Measurements from ENCODE around the genes SCRN1, PLEKHA8 and NEUROD6.

DNA sequence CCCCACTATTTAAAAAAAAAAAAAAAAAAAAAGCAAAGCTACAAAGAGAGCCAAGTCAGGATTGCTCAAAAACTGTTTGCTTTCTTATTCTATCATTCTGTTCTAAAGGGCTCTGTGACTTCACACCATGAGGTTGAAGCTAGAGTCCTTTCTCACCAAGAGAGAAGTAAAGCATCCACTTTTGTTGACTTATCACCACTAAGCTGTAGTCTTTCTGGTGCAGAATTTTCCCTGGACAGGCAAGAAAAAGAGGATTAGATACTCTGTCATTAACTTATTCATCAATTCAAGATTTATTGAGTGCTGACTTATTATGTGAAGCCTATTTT is 10.2 kb upstream of the WIPF3 start:
- PRO-cap: no peak
- RAMPAGE, long total RNA, 3 experiments: no peak in any of the 3 experiments

- PRO-cap: no peak
- RAMPAGE, long total RNA, 3 experiments: no peak in any of the 3 experiments
Observed at GRCh38 chr7:29884036-29884820, 77.9 kb downstream of the WIPF3 start.

DNA sequence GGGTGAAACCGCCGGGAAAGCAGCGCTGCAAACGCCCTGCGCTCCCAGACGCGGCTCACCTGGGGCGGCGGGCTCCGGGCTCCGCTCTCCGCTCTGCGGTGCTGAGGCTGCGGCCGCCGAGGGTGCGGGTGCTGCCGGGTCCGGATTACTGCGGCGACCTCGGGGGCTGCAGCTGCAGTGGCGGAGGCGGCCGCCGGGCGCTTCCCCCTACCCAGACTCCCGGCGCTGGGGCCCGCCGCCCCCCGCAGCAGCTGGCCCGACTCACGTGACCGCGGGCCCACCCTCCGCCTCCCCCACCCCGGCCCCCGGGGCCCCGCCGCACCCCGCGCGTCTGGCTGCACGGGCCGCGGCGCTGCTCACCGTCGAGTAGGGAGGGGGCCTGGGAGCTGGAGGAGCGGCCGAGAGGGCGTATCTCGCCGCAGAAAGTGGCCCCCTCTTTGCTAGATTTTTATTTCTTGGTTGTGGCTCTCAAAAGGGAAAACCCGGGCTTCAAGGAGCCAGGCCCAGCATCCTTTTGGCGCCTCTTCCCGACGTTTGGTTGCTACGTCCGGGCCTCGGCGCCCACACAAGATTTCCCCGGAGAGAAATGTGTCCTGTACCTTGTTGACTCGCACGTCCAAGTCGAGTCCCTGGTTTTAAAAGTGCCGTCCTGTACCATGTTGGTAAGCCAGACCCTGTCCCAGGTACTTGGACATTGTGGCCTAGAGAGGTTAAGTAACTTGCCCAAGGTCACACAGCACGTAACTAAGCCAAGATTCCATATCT is at the start of gene SCRN1:
SCRN1 (minus strand) TSS at position 219 of the 765 bp plus-strand sequence.
- PRO-cap: bidirectional peak, plus-strand start at position 369 of the sequence, minus-strand start at position 219 of the sequence
- RAMPAGE, long total RNA, 3 experiments: start-site peak on the minus strand in 3 of 3 experiments, centred at positions 187 to 202 of the sequence, 76 to 333 reads per replicate

DNA sequence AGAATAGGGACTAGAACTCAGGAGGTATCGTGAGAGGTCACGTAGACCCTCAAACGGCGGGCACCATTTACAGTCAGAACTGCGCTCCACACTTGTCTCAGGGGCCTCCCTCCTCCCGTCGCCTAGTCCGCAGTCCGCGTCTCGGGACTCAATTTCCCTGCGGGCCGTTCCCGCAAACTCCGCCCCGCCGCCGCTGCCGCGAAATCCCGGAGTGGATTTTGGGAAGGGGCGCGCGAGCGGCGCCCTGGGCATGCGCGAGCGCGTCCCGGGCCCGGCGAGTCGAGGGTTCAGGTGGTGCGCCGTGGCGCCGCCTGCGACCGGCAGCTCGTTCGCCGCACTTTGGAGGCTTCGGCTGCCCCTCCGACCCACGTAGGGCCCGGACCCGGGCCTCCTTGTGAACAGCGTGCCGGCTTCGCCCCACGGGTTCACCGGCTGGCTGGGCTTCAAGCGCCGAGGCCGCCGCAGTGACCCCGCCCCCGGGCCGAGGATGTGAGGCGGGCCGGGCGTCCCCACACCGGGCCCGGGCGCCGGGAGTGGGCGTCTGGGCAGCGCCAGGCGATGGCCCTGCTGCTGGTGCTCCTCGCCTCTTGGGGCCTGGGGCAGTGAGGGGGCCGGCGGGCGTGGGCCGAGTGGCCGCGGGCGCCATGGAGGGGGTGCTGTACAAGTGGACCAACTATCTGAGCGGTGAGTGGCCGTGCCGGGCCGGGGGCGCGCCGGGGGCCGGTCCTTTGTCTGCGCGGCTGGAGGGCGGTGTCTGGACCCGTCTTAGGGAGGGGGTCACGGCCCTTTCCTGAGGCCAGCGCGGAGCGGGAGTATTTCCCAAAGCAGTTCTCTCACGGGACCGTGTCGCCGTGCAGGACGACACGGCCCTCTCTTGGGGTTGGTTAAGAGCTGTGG is at the start of gene PLEKHA8:
PLEKHA8 (plus strand) TSS at position 294 of the 897 bp plus-strand sequence.
- PRO-cap: bidirectional peak, plus-strand start at position 277 of the sequence, minus-strand start at position 124 of the sequence
- RAMPAGE, long total RNA, 3 experiments: start-site peak on the plus strand in 1 of 3 experiments, centred at position 599 of the sequence, 6 reads per replicate

GRCh38 chr7:30098280-30098735 is 36.5 kb upstream of the MTURN start:
- PRO-cap: no peak
- RAMPAGE, long total RNA, 3 experiments: no peak in any of the 3 experiments

DNA sequence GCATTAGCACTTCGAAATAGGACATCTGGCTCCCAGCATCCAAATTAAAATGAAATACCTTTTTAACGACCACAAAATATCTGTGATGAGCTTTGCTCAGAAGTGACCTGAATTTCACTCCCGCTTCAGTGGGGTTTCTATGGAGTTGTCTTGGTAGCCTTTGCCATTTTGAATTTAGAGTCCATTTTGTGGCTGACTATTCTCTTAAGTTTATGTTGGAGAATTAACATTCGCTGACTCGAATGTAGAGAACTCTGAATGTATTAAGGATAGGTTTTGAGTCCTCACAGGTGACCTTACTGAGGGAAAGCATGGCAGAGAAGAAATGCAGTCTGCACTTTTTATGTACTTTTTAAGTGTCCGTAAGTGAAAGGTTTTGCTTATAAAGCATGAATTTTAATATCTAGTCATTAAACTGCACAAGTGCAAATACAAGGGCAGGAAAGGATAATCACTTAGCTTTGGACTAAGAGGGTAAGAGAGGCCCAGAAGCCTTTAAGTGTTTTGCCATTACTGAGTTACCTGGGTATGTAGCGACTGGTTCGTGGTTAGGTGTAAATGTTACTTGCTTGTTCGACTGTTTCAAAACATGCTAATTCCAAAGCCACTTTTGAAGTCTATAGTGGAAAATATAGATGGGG is 23.0 kb downstream of the MTURN start:
- PRO-cap: no peak
- RAMPAGE, long total RNA, 3 experiments: no peak in any of the 3 experiments

GRCh38 chr7:30163300-30163882 is 28.6 kb downstream of the MTURN start:
- PRO-cap: no peak
- RAMPAGE, long total RNA, 3 experiments: no peak in any of the 3 experiments

DNA sequence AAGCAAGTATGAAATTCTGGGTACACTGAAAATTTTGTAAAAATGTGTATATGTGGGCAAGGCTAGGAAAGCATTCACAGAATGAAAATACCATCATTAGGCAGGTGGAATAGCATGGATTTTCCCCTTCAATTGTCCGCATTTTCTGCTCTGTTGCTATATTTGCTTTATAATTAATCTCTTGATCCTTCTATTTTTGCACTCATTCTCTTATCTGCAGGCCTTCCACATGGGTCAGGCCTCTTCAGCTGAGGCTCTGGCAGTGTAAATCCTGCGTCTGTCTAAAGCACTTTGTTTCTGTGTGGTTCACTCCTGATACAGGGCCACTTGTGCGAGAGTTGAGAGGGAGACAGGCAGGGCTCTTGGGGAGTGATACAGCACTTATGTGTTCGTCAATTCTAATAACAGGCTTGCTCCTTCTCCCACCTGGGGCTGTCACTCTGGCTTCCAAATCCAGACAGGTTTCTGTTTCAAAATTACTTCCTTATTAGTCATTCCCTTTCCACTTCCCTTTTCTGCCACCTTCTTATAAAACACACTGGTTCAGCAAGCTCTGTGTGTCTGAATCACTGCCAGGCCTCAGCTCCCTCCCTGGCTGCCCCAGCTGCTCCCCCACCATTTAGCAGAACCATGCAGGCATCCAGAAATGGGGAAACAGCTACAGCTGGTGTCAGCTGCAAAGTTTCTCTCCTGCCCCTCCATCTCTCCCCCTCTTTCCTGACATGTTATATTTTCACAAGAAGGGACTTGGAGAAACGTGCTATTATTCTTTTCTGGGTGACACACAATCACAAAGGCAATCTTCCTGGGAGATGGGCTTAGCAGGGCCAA is 58.6 kb upstream of the ZNRF2 start:
- PRO-cap: no peak
- RAMPAGE, long total RNA, 3 experiments: no peak in any of the 3 experiments

DNA sequence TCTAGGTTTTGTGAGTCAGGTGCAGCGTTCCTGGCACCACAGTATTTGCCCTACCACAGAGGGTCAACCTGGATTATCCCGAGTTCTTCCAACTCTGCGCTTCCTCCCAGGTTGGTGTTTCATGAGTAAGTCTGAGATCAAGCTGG is 502 bp upstream of the ZNRF2 start:
- PRO-cap: no peak
- RAMPAGE, long total RNA, 3 experiments: no peak in any of the 3 experiments

DNA sequence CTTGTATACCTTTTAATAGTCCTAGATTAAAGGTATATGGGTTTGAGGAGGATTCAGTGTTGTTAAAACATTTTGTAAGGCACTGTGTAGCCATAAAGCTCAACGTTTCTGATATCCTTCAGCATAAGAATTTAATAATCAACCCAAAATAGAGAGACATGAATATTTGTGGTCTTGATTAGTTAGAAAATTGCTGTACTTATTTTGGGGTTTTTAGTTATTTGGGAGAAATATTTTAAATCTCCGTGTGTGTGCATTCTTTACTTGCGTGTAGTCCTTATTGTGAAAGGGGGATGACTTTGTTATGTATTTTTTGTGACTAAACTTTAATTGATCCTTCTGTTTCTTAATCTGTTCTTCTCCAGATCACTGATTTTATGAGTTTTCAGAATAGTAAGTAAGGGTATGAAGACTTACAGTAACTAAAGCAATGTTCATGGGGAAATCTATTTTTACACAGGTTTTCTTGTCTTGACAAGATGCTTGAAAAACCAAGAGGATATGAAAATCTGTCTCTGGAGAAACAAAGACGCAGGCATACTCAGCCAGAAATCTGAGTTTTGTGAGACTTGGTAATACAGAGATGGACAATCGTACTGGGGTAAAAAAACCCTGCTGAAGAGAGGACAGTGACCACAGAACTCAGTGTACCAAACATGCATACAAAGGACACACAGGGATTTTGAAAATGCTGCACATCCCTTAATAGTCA is 81.3 kb downstream of the ZNRF2 start:
- PRO-cap: no peak
- RAMPAGE, long total RNA, 3 experiments: no peak in any of the 3 experiments

DNA sequence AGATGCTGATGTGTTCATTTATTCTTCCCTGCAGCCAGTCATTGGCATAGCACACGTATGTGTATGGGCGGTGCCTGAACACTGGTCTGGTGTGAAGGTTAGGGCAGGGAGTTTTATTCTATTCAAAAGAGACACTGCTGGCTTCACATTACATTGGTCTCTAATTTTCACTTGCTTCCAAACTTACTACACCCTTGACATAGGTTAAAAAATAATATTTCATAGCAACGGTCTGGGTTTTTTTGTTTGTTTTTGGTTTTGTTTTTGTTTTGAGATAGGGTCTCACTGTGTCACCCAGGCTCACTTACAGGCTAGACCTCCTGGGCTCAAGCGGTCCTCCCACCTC is 57.8 kb downstream of the NOD1 start:
- PRO-cap: no peak
- RAMPAGE, long total RNA, 3 experiments: no peak in any of the 3 experiments

- PRO-cap: bidirectional peak, plus-strand start at chr7:30478109, minus-strand start at chr7:30477919
- RAMPAGE, long total RNA, 3 experiments: no peak in any of the 3 experiments
Observed at GRCh38 chr7:30478039-30478221, 654 bp downstream of the NOD1 start.

DNA sequence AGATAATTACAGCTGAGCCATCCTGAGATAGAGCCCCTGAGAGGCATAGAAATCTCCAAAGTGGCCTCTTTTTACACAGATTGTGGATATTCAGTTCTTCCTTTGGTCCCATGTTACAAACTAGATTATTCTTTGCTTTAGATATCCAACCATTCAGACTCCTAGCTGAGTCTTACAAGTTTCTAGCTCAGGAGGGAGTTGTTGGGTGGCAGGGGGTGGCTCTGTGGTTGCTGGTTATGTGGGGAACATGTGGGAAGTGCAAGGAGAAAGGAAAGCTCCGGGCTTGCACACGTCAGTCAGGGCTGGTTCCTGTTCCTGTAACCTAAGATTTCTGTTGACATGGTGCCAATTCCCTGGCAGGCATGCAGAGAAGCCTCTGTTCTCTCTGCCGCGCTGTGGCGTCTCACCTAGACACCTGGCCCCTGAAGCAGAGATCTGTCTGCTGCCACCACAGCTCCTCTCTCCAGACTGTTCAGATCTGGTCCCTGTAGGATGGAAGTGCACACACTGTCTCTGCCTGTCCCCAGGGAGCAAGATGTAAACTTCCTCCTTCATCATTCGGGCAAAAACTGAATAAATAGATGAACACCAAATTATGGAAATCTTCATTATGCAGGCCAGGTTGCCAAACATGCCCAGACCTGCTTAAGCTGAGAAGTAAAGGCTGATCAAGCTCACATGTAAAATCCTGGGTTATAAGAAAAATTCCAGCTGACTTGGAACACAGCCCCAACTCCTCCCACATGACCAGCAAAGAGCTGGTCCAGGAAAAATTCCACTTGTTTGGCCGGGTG is 43.6 kb upstream of the GARS1 start:
- PRO-cap: bidirectional peak, plus-strand start at position 337 of the sequence, minus-strand start at position 238 of the sequence
- RAMPAGE, long total RNA, 3 experiments: no peak in any of the 3 experiments

- PRO-cap: no peak
- RAMPAGE, long total RNA, 3 experiments: no peak in any of the 3 experiments
Observed at GRCh38 chr7:30562977-30563709, 31.5 kb upstream of the GARS1 start.

DNA sequence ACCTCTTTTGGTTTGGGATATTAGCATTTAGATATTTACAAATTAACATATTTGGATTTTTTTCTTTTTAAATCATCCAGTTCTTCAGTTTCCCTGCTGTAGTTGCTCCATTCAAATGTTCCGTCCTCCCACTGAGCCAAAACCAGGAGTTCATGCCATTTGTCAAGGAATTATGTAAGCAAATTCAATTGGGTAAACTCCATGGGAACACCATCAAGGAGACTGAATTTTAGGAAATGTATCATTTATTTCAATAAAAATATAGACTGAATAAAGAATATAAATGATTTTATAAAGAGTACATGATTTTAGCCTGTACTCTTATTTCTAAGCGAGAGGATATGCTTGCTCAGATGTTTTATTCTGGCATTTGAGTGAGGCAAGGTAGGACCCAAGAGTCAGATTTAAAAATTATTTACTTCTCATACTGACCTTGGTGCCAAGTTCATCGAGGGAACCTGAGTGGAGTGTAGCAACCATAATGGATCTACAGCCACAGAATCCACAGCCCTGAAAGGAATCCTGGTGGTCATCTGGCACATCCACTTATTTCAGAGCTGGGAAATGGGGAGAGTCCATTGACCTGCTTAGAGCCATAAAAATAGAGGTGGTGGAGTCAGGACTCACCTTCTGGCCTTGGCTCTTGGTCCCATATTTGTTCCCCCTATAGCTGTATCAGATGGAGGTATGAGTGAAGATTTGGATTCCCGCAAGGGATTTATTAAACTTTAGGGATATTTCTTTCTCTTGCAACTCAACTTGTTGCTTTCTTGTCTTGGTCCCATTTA is 36.9 kb downstream of the GARS1 start:
- PRO-cap: no peak
- RAMPAGE, long total RNA, 3 experiments: no peak in any of the 3 experiments

DNA sequence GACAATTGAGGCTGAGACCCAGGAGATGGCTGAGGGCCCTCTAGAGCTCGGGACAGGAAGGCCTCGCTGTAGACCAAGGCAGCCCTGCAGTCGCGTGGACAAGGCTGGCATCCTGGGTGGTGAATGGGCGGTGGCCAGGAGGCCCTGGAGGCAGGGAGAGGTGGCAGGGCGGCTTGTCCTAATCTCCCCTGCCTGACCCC is 52.1 kb upstream of the AQP1 start:
- PRO-cap: unidirectional peak, plus-strand start at position 127 of the sequence
- RAMPAGE, long total RNA, 3 experiments: no peak in any of the 3 experiments

GRCh38 chr7:30896006-30896448 is 15.6 kb upstream of the AQP1 start:
- PRO-cap: no peak
- RAMPAGE, long total RNA, 3 experiments: no peak in any of the 3 experiments

DNA sequence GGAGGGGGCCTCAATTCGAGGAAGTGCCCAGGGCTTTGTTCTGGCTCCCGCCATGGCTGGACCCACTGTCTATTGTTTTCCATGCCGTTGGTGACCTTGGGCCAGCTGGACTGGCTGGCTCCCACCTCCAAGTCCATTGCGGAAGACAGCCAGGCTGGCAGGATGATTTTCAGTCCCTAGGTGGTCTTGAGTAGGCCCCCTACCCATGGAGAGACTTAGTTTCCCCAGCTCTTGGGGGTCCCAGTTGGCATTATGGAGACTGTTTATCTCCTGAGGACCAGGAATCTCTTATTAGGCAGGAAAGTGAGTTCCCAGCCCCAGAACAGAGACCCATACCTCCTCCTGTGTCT is 13.1 kb upstream of the AQP1 start:
- PRO-cap: no peak
- RAMPAGE, long total RNA, 3 experiments: no peak in any of the 3 experiments

DNA sequence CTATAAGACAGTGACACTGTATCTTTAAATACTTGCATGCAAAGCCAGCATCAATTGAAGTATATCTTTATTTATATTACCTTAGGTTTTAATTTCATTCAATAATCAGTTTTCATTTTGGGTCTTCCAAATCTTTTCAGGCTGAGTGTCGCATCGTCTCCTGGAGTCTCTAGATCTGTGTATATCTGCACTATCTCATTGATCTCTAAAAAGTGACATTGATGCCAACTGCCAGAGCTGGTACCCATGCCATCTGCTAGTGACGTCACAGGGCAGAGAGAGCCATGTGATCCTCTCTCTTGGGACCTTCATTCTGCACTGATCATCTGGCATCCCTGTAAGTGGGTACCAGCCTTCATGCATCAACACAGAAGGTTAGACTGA is at the start of gene NEUROD6:
NEUROD6 (minus strand) TSS at position 214 of the 384 bp plus-strand sequence.
- PRO-cap: no peak
- RAMPAGE, long total RNA, 3 experiments: no peak in any of the 3 experiments

DNA sequence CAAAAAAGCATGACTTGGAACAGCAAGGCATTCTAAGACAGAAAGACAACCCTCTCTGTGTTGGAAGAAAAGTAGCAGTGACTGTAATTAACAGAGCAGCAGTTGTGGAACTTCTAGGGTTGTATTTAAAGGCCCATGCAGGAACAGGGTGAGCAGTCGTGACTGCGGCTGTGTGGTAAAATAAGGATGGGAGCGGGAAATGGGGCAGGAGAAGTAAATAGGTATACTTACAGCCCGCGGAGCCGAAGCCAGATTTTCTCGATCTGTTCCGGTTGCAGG is 206 bp downstream of the PDE1C start:
- PRO-cap: no peak
- RAMPAGE, long total RNA, 3 experiments: no peak in any of the 3 experiments

All from subcutaneous adipose tissue (tissue), 3 donors.